NCI-H460 (cell line): ENCODE data around the gene NPY1R.

RAMPAGE:
- cytosol, long total RNA: no peak
- long total RNA: no peak
- nucleus, long total RNA: no peak
These were observed 1.2 kb downstream of the GUCY1A1 start for GRCh38 chr4:155667504-155668617.

DNA sequence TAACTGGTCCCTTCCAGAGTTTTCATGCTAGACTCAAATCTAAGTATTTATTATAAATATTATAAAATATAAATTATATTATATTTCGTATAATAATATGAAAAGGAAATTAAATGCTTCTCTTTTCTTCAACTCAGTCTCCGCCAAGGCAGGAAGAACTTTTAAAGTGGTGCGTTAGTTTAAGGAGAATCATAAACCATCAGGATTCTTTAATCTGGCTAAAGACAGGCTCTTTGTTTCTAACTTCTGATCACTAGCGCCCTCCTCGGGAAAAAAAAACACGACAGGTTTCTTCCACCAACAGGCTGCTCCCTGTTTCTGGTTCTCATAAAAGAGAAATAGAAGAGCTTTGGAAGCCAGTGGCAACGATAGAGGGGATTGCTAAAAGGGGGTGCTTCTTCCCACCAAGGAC, 654 bp downstream of the CTSO start:
RAMPAGE:
- cytosol, long total RNA: no peak
- long total RNA: no peak
- nucleus, long total RNA: no peak

DNA sequence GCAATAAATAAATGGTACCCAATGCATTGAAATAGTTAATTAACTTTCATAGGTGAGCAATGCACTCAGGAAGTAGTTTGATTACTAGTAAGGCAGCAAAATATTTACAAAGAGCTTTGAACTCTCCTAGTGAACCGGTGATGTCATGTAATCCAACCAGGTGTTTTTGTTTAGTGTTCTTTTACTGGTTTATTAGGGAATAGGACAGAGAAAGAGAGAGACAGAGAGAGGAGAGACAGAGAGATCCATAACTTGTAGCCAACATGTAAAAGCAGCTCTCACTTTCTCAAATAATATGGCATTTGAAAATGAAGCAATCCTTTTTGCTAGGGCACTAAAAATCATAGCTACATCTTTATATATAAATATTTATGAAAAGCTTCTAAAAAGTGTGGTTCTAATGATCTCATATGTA, 228.7 kb upstream of the CTSO start:
RAMPAGE:
- cytosol, long total RNA: no peak
- long total RNA: no peak
- nucleus, long total RNA: no peak

RAMPAGE:
- cytosol, long total RNA: no peak
- long total RNA: no peak
- nucleus, long total RNA: no peak
These were observed 81.5 kb downstream of the PDGFC start for GRCh38 chr4:156890083-156890598.

DNA sequence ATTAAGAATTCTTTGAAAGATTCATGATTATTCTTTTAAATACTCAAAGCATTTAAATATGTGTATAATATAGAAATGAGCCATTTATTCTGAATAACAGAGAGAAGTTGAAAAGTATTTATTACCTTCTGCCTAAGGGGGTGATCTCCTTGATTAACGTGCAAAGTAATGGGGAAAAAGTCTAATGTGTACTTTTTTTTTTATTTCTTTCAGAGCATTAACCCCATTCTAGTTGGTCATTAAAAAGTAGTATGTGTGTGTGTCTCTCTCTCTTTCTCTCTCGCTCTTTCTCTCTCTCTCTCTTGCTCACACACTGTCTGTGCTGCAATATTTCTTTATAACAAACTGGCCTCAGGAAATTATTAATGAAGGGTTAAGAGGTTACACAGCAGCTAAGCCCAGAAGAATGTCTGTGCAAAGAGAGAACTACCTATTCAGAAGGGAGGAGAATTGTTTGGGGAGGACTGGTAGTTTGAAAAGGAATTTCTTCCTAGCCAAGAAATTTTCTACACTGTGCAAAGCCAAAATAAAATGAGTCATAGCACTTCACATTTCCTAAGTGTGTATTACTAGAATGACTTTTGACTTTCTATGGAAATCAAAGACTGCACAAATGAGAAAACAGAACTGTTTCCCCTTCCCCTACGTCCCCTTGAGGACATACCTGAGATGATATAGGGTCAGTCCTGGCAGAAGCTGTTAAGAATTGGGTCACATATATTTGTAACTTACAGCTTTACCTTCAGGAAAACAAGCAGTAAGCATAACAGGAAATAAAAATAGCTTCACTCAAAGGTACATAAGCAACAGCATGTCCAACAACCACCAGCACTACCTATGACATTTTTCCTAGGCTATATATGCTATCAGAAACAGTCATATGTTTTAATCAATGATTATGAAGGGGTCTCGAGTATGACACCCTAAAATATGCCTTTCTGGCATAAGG, 22.2 kb downstream of the PDGFC start:
RAMPAGE:
- cytosol, long total RNA: no peak
- long total RNA: no peak
- nucleus, long total RNA: no peak

RAMPAGE:
- cytosol, long total RNA: no peak
- long total RNA: no peak
- nucleus, long total RNA: no peak
These were observed 17.1 kb downstream of the PDGFC start for GRCh38 chr4:156954139-156955158.

GRCh38 chr4:156999019-156999701, 27.6 kb upstream of the PDGFC start:
RAMPAGE:
- cytosol, long total RNA: no peak
- long total RNA: no peak
- nucleus, long total RNA: no peak

GRCh38 chr4:158161206-158162193, 11.3 kb downstream of the GASK1B start:
RAMPAGE:
- cytosol, long total RNA: no peak
- long total RNA: no peak
- nucleus, long total RNA: no peak

DNA sequence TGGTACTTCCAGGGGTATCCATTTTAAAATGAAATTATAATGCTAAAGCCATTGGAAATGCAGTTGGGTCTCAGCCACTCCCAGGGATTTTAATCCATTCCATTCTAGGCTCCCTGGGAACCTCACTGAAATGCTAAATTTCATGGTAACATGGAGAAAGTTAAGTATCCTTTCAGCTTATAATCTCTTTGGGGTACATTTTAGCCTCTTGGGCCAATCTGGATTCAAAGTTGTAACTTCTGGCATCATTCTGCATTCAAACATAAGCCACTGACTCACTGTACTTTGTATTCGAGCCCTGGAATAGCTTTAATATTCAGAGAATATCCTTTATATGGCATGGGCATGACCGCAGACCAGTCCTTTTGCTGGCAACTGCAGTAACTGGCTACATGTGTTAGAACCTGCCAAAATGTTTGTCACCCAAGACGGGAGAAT, 3.4 kb downstream of the GASK1B start:
RAMPAGE:
- cytosol, long total RNA: no peak
- long total RNA: no peak
- nucleus, long total RNA: no peak

RAMPAGE:
- cytosol, long total RNA: no peak
- long total RNA: no peak
- nucleus, long total RNA: no peak
These were observed 74.4 kb downstream of the FNIP2 start for GRCh38 chr4:158843216-158843658.

GRCh38 chr4:159045948-159046392, 10.9 kb upstream of the C4orf45 start:
RAMPAGE:
- cytosol, long total RNA: no peak
- long total RNA: no peak
- nucleus, long total RNA: no peak

DNA sequence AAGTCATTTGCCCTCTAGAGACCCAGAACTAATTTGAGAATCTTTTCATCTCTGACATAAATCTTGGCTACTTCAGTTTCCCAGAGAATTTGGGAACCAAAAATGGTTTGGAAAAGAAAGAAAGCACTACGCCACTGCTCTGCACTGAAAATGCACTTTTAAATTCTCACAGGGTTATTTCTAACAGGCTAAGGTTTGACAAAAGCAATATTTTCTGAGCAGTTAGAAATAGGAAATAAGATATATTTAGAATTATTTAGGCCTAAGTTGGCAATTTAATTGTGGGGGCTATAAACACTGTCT, 140.9 kb downstream of the NAF1 start:
RAMPAGE:
- cytosol, long total RNA: no peak
- long total RNA: no peak
- nucleus, long total RNA: no peak

DNA sequence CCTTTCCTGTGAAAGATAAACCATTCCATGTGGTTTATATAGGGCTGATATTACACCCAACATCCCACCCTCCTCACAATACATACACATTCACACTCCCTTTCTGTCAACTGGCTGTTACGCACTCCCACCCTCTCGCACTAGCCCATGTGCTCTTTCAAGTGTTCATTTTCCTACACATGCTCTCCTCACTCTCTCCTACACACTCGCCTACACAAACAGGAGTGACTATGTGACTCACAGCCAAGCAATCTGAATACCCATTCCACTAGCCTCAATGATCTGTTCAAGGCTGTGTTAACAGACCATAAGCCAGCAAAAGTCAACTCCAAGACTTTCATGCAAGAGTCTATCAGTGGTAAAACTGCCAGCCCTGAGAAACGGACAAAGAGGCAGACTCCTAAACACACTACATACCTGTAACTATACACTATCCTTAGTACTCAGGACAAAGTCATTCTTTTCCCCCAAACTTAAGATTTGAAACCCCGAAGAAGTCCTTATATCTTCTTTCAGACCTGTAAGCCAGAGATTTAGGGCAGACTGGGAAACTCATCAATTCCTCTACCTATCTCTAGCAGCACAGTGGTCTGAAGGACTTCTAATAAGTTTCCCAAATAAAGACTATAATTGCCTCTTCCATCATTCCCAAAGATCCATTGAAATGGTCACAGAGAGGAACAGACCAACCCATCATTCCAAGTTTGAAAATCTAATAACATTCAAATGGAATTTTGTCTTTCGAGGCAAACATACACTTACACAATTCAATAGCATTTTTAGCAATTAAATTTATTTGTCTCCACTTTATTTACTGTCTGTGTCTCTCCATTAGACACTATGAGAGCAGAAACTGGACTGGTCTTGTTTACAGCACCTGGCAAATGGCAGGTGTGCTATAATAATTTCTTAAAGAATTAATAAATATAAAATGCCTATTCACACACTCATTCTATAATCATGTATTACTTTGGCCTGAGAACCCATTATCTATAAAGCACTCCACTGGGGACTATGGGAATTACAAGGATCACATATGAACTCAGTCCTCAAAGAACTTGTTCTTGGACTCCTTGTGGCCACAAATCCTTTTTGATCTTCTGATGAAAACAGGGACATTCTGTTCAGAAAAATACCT, 4.5 kb downstream of the NAF1 start:
RAMPAGE:
- cytosol, long total RNA: no peak
- long total RNA: no peak
- nucleus, long total RNA: no peak

DNA sequence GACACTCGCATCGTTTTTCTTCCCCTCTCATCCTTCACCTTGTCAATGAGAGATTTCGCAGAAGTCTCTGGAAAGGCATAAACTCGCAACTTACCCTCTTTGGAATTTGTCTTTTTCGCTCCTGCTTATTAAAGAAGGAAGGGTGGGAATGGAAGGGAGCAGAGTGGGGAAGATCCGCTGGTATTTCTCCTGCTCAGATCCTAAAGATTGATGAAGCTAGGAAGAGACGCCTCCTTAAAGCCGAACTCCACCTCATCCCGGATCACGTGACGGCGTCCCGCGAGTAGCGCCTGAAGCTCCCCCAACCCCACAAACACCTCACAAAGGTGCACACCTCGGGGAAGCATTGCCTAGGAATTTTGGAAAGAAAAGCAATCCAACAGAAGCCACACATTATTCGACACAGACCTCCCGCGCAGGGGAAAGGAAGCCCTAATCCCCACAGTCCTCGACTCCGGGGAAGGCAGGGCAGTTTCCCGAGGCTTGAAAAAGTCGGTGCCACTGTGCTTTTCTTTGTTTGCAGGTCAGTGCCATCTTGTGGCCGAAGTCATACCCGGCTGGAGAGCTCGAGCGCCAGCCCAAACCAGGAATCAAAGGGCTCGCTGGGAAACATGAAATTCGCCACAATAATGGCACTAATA, at the start of gene NPY1R:
NPY1R (minus strand) TSS at position 209 of the 641 bp plus-strand sequence.
RAMPAGE:
- cytosol, long total RNA: no peak
- long total RNA: no peak
- nucleus, long total RNA: no peak

DNA sequence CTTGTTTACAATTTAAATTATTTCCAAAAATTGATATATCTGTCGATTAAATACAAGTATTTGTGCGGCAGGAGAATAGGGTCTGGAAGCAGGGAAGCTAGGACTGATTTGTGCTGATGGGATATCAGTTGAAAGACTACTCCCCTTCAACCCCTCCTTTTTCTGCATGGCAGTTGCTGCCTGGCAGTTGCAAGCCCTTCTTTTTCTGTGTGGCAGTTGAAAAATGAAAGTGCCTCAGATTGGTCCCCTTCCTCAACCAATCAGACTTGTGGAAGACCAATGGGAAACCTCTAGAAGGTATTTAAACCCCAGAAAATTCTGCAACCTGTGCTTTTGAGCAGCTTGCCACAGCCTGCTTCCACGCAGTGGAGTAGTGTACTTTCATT, 1.6 kb upstream of the TMA16 start:
RAMPAGE:
- cytosol, long total RNA: no peak
- long total RNA: no peak
- nucleus, long total RNA: no peak

RAMPAGE:
- cytosol, long total RNA: no peak
- long total RNA: no peak
- nucleus, long total RNA: no peak
These were observed 106.2 kb downstream of the TMA16 start for GRCh38 chr4:163600684-163601004.

DNA sequence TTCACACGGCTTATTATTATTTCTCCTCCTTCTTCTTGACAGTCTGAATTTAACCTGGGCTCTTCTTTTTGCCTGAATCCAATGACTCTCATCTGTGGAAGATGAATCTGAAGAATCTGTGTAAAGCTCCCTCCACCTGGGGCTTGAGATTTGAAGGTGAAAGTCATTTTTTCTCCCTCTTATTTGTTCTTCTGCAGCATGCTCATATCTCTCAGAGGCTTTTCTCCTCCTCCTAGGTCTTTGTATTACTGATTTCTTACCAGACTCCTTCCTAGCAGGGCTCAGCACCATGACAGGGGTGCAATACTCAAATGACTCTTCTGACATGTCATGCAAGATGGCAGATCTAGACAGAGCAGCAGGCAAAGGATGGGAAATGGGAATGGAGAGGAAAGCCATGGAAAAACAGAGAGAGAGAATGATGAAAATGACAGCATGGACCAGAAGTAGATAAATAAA, 118.2 kb downstream of the TMA16 start:
RAMPAGE:
- cytosol, long total RNA: no peak
- long total RNA: no peak
- nucleus, long total RNA: no peak

GRCh38 chr4:163662653-163663327, 168.3 kb downstream of the TMA16 start:
RAMPAGE:
- cytosol, long total RNA: no peak
- long total RNA: no peak
- nucleus, long total RNA: no peak

DNA sequence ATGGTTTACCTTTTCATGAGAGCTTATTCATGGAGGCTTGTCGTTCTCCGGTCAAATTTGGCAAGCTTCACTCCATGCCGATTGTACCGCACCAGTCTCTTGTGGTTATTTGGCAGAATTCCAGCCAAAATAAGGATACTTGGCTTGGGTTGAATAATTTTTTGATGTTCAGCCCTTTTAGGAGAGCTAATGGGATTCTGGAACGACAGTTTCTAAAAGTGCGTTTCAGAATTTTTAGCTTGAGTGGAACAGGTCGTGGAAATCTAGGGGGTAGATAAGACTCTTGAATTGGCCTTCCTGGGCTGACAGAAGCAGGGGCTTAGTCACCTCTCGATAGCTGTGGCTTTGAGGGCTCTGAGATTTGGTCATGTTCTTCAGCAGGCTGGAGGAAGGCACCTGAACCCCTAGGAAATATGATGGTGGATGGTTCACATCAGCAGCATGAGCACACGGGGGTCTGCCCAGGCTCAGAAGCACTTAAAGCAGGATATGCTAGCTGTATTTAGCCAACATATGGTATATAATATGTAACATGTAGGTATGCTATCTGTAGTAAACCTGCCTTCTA, 1.5 kb downstream of the KLHL2 start:
RAMPAGE:
- cytosol, long total RNA: no peak
- long total RNA: no peak
- nucleus, long total RNA: no peak

DNA sequence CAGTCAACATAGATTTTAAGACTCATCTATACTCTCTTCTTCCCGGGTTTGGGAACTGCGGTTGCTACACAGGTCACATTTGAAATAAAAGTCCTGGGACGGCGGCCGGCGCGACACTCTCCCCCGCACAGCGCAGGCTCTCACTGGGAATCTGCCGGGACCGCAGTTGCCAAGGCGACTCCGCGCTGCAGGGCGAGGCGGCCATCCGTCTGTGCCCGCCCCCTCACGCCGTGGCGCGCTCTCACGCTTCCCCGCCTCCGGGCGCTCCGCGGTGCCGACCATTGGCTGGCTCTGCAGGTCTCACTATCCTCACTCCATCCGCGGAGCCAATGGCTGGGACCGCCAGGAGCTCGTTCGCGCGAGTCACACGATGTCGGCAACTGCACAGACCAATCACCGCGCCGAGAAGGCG, 259 bp upstream of the MSMO1 start:
RAMPAGE:
- cytosol, long total RNA: no peak
- long total RNA: no peak
- nucleus, long total RNA: no peak